ENCODE data around the genes FETUB and ADIPOQ.

- RAMPAGE, long total RNA: no peak
- RRBS: no CpG with 5 or more reads among the region's 2 CpGs
These were observed 28.3 kb downstream of the EHHADH start for GRCh38 chr3:185225200-185226211.

DNA sequence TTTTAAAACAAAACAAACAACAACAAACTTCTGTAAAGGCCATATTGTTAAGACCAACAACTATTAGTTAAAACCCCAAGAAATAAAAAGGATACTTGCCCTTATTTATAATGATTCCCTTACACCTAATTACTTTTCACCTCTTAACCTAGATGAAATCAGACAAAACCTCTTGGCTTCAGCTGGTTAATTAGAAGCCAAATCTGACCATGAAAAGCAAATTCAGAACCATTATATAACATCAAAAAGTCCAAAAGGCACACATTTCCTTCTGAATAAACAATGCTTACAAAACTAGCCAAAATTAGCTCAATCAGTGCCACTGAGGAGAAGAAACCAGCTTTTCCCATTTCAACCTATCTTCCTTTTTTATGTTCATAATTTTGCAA lies 3.3 kb downstream of the EHHADH start:
- RAMPAGE, long total RNA: no peak

DNA sequence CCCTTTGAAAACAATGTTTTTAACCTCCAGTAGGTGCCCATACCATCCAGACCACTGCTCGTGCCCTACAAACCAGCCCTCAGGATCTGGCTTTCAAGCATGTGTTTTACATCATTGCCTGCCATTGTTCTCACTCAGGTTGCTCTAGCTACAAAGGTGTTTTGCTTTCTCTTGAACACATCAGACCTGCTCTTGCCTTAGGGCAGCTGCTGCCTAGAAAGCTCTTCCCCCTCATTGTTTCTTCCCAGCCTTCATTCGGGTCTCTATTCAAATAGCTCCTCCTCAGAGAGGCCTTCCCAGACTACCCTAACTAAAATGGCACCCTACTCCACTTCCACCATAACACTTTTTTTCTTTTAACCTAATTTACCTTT lies 32.2 kb upstream of the MAP3K13 start:
- RAMPAGE, long total RNA: no peak
- RRBS: no CpG with 5 or more reads among the region's 2 CpGs

DNA sequence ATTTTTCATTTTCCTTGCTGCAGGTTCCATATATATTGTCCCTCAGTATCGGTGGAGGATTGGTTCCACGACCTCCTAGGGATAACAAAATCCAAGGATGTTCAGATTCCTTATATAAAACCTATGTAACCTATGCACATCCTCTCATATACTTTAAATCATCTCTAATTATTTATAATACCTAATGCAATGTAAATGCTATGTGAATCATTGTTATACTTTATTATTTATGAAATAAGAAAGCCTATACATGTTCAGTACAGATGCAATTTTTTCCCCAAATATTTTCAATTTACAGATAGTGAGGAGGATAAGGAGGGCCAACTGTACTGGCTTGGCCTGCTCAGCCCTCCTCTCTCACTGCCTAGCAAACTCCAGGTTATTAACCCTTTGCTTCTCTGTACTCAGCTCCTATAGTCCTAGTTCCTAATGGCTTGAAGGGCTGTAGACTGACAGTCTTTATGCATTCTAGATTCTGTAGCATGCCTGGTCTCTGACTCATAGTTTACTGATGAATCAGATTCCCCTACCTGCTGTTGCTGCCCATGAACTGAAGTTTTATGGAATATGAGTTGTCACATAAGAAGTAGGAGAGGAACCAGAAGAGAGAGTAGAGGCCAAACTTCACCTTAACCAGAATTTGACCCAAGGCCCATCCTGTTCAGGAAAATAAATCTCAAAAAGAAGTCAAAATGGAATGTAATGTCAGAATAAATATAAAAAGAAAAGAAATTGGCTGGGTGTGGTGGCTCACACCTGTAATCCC lies 27.2 kb upstream of the MAP3K13 start:
- RAMPAGE, long total RNA: no peak
- RRBS: no CpG with 5 or more reads among the region's 2 CpGs

- RAMPAGE, long total RNA: no peak
- RRBS: no CpG with 5 or more reads among the region's 13 CpGs
These were observed 15.3 kb downstream of the MAP3K13 start for GRCh38 chr3:185378026-185378778.

DNA sequence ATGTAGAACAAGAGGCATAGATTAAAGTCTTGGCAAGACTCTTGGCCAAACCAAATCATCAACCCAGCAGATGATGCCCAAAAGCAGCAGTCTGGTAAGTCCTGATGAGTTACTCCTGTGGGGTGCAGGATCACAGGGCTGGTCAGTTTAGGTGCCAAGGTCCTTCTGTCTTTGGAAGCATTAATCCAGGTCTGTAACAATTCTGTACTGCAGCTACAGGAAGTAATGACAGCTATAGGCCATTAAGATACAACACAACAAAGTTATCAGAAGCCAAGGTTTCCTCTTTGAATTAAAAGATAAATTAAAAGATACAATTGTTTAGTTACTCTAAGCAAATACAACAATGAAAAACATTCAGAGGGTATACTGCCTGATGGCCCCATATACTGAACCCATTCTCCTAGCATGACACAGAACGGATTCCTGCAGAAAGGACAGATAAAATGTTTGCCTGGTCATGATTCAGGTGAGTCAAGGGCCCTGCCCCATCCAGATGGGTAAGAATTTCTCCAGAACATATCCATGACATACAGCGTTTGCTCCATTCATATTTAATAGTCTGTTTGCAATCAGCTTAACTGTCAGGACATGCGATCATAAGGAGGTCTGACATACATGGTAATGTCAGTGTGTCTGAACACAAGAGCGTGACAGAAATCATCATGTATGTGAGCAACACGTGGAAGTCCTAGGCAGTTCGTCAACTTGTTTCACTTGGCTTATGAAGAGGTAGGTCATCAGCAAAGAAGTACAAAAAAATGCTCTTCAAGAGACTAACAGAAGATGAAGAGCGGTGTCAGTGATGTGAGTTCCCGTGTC lies 8.7 kb downstream of the TMEM41A start:
- RAMPAGE, long total RNA: no peak
- RRBS: no CpG with 5 or more reads among the region's 8 CpGs

GRCh38 chr3:185608143-185608756 lies 22.2 kb downstream of the SENP2 start:
- RAMPAGE, long total RNA: no peak
- RRBS: no CpG with 5 or more reads among the region's 4 CpGs

- RAMPAGE, long total RNA: no peak
- RRBS: 100% methylated on average over 2 of the region's 14 CpGs
These were observed 63.3 kb downstream of the SENP2 start for GRCh38 chr3:185649337-185649950.

- RAMPAGE, long total RNA: no peak
- RRBS: under 1% methylated on average over 20 of the region's 96 CpGs
These were observed 1.4 kb downstream of the IGF2BP2 start for GRCh38 chr3:185823077-185824216.

DNA sequence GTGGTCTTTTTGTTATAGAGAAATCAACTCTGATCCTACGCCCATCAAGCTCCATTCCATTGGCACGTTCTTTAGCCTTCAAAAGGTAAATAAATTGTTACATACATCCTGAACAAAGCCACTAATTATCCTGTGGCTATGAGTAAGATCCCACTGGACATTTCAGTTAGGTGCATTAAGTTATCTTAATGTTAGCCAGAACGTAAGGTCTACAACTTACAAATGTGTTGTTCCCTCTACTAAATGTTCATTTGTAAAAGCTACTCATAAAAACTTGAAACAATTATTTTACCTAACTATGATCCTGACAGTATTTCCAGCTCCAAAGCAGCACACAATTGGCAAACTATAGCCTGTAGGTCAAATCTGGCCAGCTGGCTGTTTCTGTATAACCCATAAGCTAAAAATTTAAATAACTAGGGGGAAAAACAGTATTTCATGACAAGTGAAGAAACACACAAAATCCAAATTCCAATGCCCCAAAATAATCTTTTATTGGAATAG lies 15.7 kb downstream of the TRA2B start:
- RAMPAGE, long total RNA: no peak
- RRBS: no CpG with 5 or more reads among the region's 3 CpGs

DNA sequence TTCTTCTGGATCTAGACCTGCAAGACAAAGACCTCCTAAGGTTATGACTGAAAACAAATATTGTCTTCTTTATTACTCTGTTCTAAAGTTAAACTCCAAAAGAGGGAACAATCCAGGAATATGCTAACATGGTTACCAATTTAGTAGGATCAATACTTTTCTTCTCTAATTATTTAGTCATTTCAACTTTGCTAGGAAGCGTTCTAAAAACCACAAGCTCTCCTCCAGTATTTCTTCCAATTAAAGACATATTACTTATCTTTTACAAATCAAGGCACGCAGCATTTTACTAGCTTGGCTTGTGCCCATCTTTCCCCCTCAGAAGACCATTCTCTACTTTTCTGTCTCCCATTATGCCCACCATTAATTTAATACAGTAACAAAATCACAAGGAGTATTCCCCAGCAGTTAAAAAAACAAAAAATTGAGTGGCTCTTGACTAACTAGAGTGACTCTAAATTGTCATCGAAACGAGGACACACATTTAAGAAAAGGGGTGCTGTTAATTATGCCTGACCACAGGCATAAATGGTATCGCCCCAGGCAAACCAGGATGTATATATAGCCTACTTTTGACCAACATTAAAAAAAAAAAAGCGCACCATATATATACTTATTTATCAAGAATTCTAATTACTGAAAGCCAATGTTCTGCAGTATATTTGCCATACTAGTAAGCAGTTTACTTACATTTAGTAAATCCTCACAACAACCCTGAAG lies 12.0 kb downstream of the TRA2B start:
- RAMPAGE, long total RNA: no peak
- RRBS: no CpG with 5 or more reads among the region's 6 CpGs

GRCh38 chr3:185936748-185937020 lies 1.1 kb downstream of the TRA2B start:
- RAMPAGE, long total RNA: no peak
- RRBS: no CpG with 5 or more reads among the region's 10 CpGs

DNA sequence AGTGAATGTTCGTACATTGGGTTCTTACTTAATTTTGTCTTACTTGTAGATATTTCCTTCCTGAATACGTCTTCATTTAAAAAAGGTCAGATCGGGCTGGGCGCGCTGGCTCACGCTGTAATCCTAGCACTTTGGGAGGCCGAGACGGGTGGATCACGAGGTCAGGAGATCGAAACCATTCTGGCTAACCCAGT lies 483 bp upstream of the TRA2B start:
- RAMPAGE, long total RNA: no peak
- RRBS: no CpG with 5 or more reads among the region's 10 CpGs

DNA sequence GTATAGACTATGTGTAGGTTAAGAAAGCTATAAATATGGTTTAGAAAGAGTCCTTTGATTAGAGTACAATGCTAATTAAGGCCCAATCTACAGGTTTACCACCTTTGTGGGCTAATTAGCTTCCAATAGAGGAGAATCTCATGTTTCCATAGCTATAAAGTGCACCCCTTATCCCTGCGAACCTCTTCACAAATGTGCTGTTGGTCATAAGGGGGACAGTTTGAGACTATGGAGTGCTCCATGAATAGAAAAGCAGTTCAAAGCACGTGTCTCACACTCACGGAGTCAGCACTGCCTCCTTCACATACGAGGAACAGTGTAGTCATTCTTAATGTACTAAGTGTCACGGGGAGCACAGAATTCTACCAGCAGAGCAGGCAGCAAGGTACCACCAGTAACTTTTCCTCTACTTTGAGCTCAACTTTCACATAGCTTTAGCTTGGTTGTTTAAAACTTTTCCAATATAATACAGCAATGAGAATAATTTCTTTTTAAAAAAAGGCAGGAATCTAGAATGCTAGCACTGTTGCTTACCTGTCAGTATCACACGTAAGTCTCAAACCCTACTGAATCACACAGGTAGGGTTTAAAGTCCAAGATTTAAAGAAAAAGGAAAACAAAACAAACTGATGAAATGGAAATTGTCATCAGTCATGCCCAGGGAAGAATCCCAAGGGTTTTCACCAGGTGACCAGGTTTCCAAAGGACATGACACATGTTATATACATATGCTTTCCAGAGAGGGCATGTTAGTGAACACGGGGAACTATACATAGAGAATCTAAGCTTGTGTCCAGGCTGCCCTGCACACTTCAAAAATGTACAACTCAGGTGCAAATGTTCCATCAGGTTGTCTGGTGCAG lies 61.9 kb downstream of the ETV5 start:
- RAMPAGE, long total RNA: start-site peak on the minus strand centred at position 288 of the sequence, 44 bp wide, 11 and 23 reads in 2 replicates
- RRBS: no CpG with 5 or more reads among the region's 7 CpGs

GRCh38 chr3:186210031-186210830 lies 101.3 kb upstream of the ETV5 start:
- RAMPAGE, long total RNA: no peak
- RRBS: no CpG with 5 or more reads among the region's 19 CpGs

DNA sequence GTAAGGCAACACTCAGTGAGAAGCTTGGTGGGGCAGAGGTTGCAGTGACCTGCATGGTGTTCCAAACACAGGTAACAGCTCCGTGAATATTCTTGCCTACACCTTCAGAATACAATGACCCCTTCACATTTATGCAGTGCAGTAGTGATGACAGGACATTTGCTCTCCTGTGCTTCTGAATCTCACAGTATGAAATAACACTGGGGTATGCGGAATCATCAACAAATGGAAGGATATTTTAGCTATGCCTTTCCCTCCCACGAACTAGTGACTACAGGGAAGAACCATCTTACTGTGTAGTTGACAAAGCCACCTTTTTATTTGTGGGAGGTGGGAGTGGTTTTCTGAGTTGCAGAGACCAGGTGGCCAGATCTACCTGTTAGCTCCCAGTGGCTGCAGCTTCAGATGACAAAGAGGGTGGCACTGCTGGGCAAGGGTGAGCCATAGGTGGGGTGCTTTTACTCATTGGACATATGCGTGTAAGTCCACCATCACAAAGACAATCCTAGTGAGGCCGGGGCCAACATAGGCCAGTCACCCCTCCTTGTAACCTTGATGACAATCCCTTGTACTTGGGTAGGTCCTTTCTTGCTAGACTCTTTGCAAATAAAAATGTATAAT lies 7.1 kb downstream of the AHSG start:
- RAMPAGE, long total RNA: no peak
- RRBS: no CpG with 5 or more reads among the region's 5 CpGs

DNA sequence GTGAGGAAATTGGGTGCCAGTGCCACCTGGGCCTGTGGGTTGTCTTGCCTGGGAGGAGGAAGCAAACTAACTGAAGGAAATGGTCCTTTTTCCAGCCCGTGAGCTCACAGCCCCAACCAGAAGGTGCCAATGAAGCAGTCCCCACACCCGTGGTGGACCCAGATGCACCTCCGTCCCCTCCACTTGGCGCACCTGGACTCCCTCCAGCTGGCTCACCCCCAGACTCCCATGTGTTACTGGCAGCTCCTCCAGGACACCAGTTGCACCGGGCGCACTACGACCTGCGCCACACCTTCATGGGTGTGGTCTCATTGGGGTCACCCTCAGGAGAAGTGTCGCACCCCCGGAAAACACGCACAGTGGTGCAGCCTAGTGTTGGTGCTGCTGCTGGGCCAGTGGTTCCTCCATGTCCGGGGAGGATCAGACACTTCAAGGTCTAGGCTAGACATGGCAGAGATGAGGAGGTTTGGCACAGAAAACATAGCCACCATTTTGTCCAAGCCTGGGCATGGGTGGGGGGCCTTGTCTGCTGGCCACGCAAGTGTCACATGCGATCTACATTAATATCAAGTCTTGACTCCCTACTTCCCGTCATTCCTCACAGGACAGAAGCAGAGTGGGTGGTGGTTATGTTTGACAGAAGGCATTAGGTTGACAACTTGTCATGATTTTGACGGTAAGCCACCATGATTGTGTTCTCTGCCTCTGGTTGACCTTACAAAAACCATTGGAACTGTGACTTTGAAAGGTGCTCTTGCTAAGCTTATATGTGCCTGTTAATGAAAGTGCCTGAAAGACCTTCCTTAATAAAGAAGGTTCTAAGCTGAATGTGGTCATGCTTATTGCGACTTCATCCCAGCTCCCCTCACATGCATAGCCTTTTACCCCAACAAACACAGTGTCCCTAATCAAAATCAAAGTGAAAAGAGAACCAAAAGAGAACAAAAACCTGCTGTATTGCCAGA lies 7.9 kb downstream of the AHSG start:
- RAMPAGE, long total RNA: no peak
- RRBS: 97% methylated on average over 8 of the region's 17 CpGs

DNA sequence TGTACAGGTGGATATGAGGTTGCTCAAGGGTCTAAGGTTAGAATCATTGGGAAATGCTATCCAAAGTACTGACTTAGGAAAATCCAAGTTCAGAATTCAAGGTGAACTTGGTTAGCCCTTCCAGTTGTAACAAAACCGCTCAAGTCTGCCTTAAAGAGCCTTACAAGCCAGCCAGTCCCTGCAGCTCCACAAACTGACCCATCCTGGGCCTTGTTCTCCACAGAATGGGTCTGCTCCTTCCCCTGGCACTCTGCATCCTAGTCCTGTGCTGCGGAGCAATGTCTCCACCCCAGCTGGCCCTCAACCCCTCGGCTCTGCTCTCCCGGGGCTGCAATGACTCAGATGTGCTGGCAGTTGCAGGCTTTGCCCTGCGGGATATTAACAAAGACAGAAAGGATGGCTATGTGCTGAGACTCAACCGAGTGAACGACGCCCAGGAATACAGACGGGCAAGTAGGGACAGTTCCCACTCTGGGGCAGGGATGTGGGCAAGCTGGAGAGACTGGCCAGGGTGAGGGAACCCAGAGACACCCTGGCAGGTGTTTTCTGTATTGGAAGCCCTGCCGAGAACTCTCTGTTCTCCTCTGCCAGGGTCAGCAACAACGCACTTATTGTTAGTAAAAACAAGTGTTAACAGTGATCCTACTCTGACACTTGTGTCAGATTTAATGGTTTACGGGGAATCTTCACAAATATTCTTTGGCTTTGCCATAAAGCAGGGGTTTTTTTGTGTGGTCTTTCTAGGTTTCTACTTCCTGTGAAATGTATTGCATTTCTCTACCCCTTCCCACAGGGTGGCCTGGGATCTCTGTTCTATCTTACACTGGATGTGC lies at the start of gene FETUB:
FETUB (plus strand) TSS at position 163 of the 833 bp plus-strand sequence.
- RAMPAGE, long total RNA: no peak
- RRBS: no CpG with 5 or more reads among the region's 12 CpGs

- RAMPAGE, long total RNA: no peak
- RRBS: no CpG with 5 or more reads among the region's 2 CpGs
These were observed 15.3 kb downstream of the KNG1 start for GRCh38 chr3:186732446-186732799.

- RAMPAGE, long total RNA: no peak
- RRBS: no CpG with 5 or more reads among the region's 3 CpGs
These were observed at the start of gene ADIPOQ for GRCh38 chr3:186842613-186842850. Gene ADIPOQ (plus strand): TSS chr3:186842710.

All from kidney epithelial cell (primary cell).